Measurements from ENCODE around the gene THRA.

DNA sequence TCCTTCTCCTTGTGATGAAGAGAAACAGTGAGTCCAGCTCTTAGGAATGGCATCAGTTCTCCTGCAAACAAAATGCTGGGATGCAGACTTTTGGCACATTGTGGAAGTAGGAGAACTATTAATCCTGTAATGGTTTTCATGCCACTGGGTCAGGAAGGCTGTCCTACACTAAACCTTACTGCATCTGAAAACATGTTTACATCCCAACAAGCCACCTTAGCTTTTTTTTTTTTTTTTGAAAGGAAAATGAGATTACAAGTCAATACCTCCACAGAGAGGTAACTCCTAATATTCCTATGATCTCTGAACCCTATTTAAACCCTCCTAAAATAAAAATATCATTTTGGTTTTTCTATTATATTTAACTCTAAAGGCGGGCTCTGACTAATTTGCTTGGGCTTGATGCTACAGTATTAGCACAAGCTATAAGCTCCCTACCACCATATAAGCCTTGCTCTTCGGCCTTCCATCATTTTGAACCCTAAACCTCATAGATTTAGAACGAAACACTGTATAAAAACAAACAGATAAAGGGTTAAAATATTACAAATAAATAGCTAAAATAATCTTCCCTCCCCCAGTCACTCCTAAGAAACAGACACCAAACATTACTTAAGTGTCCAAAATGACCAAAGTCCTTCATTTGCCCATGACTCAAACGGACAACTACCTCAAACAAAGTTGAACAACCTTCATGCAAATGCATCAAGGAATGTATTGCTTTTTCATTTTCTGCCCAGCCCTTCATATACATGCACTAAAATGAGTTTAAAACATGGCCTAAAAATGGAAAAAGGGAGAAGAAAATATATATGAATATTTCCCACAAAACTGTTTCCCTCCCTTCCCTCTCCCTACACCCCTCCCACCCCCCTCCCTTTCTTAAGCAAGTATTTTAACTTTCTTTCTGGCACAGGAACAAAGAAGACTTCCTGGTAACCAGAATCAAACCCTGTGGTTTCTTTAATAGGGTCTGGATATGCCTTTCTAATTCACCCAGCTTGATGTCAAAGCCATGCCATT lies 5.2 kb upstream of the FBXL20 start:
- PRO-cap, result no peak

DNA sequence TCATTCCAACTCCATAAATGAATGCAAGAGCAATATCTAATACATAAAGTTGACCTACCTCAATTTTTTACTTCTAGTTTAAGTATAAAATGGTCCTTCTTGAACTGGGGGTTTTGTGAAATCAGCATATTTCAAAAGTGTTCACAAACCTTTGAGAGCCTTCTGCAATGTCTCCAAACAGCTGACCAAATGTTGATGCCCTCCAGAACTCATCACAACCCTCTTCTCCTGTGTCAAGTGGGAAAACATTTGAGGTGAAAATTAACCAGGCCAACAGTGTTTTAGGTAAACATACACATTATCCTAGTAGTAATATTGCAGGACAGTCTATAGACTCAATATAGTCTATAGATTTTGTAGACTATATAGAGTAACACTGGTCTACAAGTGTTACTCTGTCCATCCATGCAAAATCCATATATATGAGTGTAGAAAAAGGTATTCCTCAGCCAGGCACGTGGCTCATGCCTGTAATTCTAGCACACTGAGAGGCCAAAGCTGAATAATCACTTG lies 7.6 kb downstream of the MED1 start:
- PRO-cap, result no peak

DNA sequence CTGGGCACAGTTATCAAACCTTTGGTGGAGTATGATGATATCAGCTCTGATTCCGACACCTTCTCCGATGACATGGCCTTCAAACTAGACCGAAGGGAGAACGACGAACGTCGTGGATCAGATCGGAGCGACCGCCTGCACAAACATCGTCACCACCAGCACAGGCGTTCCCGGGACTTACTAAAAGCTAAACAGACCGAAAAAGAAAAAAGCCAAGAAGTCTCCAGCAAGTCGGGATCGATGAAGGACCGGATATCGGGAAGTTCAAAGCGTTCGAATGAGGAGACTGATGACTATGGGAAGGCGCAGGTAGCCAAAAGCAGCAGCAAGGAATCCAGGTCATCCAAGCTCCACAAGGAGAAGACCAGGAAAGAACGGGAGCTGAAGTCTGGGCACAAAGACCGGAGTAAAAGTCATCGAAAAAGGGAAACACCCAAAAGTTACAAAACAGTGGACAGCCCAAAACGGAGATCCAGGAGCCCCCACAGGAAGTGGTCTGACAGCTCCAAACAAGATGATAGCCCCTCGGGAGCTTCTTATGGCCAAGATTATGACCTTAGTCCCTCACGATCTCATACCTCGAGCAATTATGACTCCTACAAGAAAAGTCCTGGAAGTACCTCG lies 1.1 kb downstream of the CDK12 start:
- PRO-cap, result no peak

- PRO-cap, result no peak
Measured at GRCh38 chr17:39633616-39634205, 3.2 kb upstream of the STARD3 start.

DNA sequence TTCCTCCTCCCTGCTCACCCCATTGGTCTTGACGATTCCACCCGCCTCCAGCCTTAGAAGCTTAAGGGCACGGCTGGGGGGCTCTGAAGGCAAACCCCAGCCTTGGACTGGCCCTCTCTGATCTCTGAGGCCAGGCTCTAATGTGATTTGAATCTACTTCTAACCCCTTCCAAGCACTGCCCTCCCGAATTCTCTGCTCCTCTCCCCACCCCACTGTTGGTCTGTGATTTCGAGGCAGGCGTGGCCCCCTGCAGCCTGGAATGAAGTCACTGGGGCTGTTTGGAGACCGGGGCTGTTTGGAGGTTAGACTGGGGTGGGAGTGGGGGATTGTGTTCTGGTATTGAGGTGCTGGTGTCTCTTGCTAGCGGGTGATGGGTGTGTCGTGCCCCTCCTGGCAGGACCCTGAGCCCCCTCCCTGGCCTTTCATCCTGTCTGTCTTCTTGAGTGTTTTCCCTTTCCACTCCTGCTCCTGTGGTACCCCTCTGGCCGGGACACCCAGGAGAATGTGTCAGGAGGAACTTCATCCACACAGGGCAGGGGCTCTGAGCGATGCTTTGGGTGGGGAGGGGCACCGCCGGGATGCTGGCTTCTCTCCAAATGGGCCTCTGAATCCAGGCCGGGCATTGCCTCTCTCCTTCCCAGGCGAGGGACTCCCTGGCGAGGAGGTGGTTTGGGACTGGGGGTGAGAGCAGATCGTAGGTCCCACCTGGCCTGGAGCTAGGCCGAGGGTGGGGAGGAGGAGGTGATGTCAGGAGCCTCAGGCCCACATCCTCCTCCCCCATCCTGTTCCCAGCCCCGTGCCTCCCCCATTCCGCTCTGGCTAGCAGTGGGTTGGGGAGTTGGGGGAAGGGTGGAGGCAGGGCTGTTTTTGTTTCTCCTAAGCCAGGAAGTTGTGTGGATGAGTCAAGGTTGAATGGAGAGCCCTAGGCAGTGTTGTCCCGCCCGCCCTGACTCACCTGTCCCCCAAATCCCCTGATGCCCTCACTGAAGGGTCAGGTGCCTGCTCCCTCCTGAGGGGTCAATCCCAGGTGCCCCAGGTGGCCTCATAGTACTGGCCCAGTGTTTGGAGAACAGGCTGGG lies 2.5 kb downstream of the GRB7 start:
- PRO-cap, result bidirectional peak, plus-strand start at position 901 of the sequence, minus-strand start at position 818 of the sequence

- PRO-cap, result no peak
Measured at GRCh38 chr17:39753110-39753482, 15.4 kb downstream of the GRB7 start.

DNA sequence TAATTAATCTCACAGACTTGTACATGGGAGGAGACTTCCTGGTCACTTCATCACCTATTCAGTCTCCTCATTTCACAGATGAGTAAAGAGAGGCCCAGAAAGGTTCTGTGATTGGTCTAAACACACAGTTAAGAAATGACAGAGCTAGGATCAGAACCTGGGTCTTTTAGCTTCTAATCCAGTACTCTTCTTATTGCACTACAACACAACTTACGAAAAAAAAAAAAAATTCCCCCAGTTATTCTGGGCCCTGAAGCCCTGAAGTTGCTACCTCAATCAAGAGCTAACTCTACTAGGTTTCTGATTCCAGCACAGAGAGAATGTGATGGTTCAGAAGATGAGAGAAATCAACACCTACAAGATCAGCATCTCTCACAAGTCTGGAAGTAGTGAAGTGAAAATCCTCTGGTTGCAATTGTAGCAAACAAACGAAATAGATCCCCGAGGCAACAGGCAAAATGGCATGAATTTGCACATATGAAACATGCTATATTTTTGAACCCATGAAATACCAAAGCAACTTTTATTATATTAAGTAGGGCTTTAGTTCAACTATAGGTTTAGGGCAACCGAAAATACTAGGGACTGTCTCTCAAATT lies 37.4 kb downstream of the GRB7 start:
- PRO-cap, result no peak

DNA sequence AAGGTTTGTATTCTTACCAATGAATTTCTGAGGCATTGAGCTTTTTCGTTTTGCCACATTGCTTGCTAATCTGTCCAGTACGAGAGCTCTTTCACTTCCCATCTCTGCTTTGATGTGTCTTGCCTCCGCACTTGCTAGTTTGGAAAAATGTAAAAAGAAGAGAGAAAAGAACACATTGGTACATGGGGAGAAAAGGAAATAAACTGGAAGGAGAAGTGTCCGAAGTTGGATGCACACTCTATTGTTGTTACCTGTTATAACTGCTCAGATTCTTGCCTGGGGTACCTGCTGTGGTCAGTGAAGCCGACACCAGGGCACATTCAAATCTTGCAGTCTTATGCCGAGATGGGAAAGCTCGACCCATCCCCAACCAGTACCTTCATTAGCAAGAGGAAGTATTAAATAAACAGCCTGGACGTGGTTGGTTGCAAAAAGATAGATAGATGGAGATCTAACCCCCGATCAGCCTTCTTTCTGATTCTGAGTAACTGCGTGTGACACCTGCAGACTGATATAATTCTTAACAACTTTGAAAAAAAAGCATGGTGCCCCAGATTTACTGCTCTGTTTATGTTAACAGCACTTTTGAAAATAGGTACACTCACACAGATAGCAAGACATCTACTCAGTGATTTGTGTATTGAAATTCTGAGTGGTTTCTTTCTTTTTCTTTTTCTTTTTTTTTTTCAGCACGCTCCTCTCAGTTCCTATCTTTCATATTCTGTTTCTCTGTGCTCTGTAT lies 40.1 kb downstream of the GRB7 start:
- PRO-cap, result no peak

- PRO-cap, result no peak
Measured at GRCh38 chr17:39792939-39793354, 55.2 kb downstream of the GRB7 start.

- PRO-cap, result no peak
Measured at GRCh38 chr17:39926040-39926334, 1.4 kb downstream of the ORMDL3 start.

GRCh38 chr17:39928938-39929650 lies 1.6 kb downstream of the LRRC3C start:
- PRO-cap, result no peak

- PRO-cap, result no peak
Measured at GRCh38 chr17:40019160-40019919, 4.1 kb downstream of the CSF3 start.

- PRO-cap, result unidirectional peak, minus-strand start at chr17:40058539
Measured at GRCh38 chr17:40058388-40058845, 4.2 kb upstream of the MED24 start.

GRCh38 chr17:40062629-40063596 lies at the start of gene THRA:
TSS of gene THRA (plus strand) at chr17:40062965.
- PRO-cap, result unidirectional peak, plus-strand start at chr17:40062896; unidirectional peak, plus-strand start at chr17:40062975; bidirectional peak, plus-strand start at chr17:40063664, minus-strand start at chr17:40063451

DNA sequence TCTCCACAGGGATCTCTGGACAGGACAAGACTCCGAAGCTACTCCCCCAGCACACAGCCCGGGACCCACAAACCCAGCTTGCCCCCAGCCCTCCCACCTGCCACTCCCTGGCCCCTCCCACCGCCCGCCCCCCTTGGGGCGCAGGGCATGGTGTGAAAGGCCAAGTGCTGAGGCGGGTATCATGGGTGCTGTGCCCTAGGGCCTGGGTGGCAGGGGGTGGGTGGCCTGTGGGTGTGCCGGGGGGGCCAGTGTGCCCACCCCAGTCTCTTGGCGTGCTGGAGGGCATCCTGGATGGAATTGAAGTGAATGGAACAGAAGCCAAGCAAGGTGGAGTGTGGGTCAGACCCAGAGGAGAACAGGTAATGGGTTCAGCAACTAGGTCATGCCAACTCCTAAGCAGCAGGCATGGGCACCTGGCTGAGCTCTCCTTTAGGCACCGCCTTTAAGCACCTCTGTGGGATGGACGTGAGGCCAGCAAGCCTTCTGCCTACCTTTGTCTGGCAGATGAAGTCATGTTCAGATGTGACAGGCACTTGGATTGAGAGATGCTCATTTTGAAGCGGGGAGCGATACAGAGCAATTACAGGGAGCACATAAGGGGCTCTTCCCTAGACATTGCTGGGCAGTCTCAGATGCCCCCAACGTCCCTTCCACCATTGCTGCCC lies 11.6 kb downstream of the THRA start:
- PRO-cap, result no peak

DNA sequence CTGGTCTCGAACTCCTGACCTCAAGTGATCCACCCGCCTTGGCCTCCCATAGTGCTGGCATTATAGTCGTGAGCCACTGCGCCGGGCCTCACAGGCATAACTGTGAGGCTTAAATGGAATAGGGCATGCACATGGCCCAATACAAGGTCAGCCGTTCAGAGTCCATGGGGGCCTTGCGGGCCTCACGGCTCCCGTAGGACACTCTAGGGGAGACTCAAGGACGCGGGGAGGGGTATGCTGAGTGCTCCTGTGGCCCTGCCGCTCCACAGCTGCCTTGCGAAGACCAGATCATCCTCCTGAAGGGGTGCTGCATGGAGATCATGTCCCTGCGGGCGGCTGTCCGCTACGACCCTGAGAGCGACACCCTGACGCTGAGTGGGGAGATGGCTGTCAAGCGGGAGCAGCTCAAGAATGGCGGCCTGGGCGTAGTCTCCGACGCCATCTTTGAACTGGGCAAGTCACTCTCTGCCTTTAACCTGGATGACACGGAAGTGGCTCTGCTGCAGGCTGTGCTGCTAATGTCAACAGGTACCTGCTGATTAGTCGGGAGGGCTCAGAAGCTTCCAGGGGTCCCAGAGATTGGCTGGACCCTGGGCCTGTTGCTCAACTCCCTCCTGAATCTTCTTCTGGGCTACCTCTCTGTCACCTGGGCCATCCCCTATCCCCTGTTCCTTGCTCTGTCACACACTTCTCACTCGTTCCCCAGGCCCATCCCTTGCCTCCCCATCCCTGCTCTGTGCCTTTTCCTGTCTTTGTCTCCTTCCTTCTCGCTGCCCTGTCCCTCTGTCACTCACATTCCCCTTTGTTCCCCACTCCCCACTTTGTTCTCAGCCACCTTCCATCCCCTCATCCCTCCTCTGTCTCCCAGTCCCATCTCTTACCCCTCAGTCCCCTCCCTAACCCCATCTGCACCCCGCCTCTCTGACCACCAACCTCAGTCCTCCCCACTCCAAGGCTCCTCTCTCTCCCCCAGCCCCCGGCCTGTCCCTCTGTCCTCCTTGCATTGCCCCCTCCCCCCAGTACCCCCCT lies 12.1 kb downstream of the NR1D1 start:
- PRO-cap, result no peak

DNA sequence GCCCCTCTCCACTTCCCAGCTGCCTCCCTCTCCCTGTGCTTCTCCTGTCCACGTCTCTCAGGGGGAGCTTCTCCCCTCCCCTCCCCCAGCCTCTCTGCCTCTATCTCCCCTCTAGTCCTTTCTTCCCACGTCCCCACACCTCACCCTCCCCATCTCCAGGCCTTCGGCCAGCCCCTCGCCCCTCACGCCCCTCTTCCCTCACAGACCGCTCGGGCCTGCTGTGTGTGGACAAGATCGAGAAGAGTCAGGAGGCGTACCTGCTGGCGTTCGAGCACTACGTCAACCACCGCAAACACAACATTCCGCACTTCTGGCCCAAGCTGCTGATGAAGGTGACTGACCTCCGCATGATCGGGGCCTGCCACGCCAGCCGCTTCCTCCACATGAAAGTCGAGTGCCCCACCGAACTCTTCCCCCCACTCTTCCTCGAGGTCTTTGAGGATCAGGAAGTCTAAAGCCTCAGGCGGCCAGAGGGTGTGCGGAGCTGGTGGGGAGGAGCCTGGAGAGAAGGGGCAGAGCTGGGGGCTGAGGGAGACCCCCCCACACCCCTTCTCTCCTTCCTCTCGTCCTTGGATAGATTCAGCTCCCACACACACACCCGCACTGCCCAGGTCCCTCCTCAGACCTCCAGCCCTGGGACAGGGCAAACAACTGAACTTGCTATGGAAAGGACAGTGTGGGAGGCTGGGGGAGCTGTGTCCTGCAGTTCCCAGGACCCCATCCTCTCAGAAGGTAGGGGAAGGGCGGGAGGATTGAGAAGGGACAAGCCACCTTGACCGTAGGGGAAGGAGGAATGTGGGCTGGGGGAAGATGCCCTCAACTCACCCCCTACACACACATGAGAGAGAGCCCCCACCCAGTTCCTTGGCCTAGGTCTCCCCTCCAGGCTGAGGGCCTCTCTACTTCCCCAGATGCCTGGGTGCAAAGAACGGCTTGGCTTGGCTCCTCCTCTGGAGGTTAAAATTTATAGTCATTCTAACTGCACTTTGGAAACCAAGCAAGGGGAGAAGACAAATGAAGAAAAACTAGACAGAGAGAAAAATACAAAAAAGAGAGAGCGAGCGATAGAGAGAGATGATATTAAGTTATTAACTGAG lies 11.0 kb downstream of the NR1D1 start:
- PRO-cap, result no peak

- PRO-cap, result no peak
Measured at GRCh38 chr17:40114361-40115330, 7.1 kb upstream of the MSL1 start.

- PRO-cap, result no peak
Measured at GRCh38 chr17:40122420-40122469, 474 bp downstream of the MSL1 start.

DNA sequence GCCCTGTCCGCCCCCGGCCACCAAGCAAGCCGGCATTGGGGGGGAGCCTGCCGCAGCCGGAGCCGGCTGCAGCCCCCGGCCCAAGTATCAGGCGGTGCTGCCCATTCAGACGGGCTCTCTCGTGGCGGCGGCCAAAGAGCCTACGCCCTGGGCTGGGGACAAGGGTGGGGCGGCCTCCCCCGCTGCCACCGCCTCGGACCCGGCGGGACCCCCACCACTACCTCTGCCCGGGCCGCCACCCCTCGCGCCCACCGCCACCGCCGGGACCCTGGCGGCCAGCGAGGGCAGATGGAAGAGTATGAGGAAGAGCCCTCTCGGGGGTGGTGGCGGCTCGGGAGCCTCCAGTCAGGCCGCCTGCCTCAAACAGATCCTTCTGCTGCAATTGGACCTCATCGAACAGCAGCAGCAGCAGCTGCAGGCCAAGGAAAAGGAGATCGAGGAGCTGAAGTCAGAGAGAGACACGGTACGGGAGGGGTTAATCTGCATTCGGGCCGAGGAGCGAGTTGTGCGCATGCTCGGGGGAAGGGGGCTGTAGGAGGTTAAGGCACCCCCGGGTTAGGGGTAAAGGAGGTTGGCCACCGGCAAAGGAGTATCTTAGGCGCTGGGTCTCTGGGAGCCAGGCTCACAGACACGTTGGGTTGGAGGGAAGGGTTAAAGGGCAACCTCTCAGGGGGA lies 1.3 kb downstream of the MSL1 start:
- PRO-cap, result no peak

All from parotid gland (tissue), 1 donor.